Hair follicle dermal papilla cell (primary cell): Measurements from ENCODE around the gene DNAJC13.

- CAGE, long polyA plus RNA: no peak
Observed at GRCh38 chr3:130110356-130111344, 29.0 kb downstream of the ALG1L2 start.

DNA sequence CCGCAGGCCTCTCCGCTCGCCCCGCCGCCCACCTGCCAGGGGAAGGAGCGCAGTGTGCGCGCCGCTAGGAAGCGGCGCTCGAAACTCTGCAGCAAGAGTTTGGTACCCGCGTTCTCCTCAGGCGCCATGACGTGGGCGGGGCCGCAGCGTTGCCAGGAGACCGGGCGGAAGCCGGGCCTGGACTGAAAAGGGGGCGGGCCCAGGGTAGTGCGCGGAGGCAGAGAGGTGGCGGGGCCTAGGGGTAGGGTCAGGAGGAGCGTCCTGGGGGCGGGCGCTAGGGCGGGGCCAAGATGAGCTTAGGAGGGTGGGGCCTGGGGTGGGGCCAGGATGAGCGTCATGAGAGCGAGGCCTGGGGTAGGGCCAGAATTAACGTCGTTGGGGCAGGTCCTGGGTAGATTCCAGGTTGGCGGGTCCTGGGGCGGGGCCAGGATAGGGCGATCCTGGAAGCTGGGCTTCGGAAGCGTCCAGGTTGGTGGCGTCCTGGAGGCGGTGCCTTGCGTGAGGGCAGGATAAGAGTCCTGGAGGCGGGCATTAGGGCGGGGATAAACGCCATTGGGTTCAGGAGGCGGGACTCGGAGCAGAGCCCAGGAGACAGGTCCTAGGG is 29.8 kb downstream of the ALG1L2 start:
- CAGE, long polyA plus RNA: no peak

GRCh38 chr3:130517593-130518081 is 660 bp downstream of the COL6A6 start:
- CAGE, long polyA plus RNA: no peak

- CAGE, long polyA plus RNA: no peak
Observed at GRCh38 chr3:130832106-130832608, 61.7 kb upstream of the ATP2C1 start.

GRCh38 chr3:130960094-130961128 is 66.2 kb downstream of the ASTE1 start:
- CAGE, long polyA plus RNA: no peak

- CAGE, long polyA plus RNA: no peak
Observed at GRCh38 chr3:132416825-132417817, at the start of gene DNAJC13. TSS of gene DNAJC13 (plus strand) at chr3:132417502.

GRCh38 chr3:132659322-132659633 is 331 bp downstream of the ACAD11 start:
- CAGE, long polyA plus RNA: no peak

DNA sequence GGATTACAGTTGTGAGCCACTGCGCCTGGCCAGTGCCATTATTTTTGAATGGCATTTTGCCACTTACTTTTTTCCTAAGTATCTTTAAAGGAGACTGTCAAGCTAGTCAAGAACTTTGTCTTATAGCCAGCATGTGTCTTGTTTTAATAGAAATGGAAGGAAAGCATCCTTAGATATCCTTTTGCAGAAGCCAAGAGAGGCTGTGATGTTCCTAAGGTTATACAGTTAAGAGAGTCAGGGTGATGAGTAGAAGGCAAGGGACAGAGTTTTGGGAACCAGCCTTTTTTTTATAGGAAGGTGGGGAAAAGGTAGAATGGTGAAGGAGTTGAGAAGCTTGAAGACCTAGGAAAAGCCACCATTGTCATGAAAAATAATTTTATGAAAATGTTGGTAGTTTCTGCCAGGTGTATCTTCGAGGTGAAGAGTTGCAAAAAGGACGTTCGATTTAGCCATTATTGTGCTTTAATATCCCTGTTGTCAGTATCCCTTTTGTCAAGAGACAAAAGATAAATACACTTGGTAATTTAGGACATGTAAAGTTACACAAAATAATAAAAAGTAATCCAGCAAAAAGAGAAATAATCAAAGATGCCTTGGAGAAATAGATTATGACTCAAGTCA is 9.0 kb downstream of the CDV3 start:
- CAGE, long polyA plus RNA: no peak

DNA sequence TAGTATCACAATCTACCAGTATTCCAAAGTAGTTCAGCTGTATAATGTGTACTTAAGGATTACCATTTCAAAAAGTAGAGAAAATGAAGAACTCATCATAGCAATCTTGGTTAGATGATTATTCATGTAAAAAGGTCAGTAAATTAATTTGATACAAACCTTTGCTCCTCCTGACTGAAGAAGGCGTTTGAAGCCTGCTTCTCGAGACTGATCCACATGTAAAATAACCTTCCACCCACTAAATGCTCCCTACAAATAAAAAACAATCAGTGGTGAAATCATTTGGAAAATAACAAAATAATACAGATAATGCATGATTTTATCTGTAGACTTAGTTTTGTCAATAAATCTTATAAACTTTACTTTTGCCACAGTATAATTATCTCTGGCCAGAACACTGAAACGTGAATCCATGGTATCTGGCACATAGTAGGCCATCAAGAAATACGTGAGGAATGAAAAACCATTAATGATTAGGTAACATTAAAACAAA is 35.3 kb downstream of the CDV3 start:
- CAGE, long polyA plus RNA: no peak

DNA sequence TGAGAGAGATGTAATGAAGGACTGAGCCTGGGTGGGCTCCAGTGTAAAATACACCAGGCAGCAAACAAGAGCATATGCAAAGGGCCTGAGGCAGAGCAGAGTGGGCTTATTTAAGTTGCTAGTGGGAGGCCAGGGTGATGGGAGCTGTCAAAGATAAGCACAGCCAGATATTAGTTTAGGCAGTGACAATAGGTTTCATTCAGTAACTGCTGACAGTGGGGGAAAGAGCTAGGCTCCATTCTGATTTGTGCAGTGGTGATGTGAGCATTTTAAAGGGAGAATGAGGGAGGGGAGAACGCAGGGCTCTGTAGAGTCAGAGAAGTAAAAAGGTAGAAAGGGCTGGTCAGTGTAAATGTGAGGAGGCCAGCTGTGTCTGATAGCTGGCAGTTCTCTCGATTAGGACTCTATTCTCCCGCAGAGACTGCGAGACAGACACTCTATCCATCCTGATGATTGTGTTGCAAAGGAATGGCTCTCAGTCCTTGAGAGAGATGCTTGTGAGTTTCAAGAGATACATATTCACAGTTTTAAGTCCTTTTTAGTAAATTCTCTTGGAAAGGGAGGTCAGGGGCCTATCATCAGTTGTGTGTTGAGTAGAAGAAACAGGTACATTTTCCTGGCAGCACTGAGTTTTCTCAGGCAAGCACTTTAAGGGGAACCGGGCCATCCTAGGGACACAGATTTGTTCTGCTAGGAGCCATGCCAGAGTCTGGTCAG is 3.6 kb downstream of the TF start:
- CAGE, long polyA plus RNA: no peak

- CAGE, long polyA plus RNA: no peak
Observed at GRCh38 chr3:133750308-133750694, 4.1 kb downstream of the TF start.

- CAGE, long polyA plus RNA: no peak
Observed at GRCh38 chr3:133756736-133757072, 10.5 kb downstream of the TF start.

DNA sequence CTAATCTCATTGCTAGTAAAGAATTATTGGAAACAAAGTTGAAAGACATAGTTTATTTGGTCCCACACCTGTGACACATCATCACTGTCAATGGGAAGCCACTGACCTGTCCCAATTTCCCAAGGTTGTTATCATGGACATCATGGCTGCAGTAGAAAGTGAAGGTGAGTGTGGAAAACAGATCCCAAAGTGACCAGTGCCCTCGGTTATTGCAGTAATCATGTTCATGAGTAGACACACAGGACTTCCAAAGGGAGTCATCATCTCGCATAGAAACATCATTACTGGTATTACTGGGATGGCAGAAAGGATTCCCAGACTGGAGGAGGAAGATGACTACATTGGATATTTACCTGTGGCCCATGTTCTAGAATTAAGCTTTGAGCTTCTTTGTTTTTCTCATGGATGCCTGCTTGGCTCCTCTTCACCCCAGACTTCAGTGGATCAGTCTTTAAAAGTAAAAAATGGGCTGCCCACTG is 14.8 kb downstream of the TF start:
- CAGE, long polyA plus RNA: no peak

GRCh38 chr3:133927435-133928113 is 31.9 kb upstream of the RAB6B start:
- CAGE, long polyA plus RNA: no peak

- CAGE, long polyA plus RNA: no peak
Observed at GRCh38 chr3:133949329-133949835, 53.7 kb upstream of the RAB6B start.

GRCh38 chr3:134201174-134201708 is 49.4 kb downstream of the RYK start:
- CAGE, long polyA plus RNA: no peak

DNA sequence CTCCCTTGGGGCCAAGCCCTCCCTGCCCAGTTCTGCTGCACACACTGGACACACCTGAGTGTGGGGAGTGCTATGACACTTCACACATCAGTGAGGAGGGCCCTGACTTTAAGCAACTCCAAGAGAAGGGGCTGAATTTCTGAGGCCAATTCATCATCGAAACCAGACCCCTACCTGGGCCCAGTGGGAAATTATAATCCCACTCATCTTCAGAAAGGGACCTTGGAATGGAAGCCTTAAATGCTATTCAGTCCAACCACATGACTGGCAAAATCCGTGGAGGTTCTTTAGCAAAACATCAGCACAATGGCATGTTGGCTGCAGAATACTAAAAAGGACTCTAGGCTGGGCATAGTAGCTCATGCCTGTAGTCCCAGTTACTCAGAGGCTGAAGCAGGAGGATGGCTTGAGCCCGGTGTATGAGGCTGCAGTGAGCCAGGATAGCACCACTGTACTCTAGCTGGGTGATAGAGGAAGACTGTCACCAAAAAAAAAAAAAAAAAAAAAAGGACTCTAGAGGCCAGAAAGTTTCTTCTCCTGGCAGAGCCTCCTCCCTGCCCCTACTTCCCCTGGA is 60.5 kb upstream of the RYK start:
- CAGE, long polyA plus RNA: no peak

GRCh38 chr3:134311982-134312431 is 61.3 kb upstream of the RYK start:
- CAGE, long polyA plus RNA: no peak

GRCh38 chr3:134331014-134332183 is 42.8 kb downstream of the AMOTL2 start:
- CAGE, long polyA plus RNA: no peak

DNA sequence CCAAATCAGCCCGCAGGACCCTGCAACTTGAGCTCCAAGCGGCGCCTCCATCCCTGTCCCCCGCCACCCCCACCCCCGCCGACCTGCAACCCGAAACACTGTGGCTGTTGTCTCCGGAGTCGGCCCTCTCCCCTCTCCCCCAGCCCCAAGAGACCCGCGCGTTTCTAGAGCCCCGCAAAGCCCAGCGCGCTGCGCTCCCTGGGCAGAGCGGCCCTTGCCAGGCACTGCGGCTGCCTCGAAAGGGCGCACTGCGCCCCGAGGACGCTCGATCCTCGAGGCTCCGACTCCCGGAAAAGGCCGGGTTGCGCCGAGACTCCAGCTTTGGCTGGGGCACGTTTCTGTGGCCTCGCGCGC is 311 bp downstream of the AMOTL2 start:
- CAGE, long polyA plus RNA: no peak